ENCODE measurements around a stretch of chr6.

DNA sequence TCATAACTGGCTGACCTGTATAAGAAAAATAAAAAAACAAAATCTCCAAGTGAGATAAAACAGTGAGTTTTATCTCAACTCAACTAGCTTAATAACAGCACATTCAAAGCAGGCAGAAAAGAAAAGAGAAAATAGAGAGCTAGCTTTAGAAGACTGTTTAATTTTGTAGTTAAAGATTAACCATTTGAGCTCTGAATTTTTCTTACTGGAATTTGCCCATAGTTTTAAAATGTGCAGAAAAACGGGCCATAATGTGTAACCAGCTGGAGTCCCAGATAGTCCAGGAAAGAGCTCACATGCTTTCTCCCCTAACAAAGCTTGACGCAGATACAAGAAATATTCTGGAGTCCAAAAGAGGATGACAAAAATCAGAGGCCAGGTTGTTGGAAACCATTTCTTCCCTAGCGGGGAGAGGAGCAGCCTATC, 15.9 kb downstream of the TTK start:
- RRBS = no CpG with 5 or more reads among the region's 3 CpGs

DNA sequence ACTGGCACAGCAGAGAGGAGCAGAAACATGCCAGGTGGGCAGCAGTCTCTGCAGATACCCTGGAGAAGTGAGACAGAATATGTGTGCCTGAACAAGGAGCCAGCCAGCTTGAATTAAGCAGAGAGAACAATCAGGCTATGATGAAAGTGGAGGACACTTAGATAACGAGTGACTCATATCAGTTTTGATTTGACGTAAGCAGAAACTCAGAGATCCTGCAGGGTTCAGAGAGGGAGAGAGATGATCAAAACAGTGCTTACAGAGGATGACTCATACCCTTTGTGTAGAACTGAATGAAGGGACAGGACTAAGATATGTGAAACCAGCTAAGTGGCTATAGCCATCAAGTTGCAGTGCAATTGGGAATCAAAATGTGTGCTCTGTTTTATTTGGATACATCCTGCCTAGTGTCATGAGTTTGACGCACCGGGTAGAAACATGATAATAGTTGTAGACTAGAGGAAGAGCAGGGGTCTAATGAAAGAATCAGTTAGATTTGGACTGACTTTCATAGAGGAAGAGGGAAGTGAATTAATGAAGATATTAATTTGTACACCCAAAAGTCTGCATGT, 300.6 kb downstream of the TENT5A start:
- RRBS = no CpG with 5 or more reads among the region's 4 CpGs

GRCh38 chr6:83197091-83197759, 4.1 kb downstream of the RWDD2A start:
- RRBS = no CpG with 5 or more reads among the region's 7 CpGs

- RRBS = no CpG with 5 or more reads among the region's 9 CpGs
Measured at GRCh38 chr6:83291636-83292237, 98.6 kb downstream of the RWDD2A start.

- RRBS = no CpG with 5 or more reads among the region's 4 CpGs
Measured at GRCh38 chr6:85405150-85405944, 44.5 kb upstream of the NT5E start.

DNA sequence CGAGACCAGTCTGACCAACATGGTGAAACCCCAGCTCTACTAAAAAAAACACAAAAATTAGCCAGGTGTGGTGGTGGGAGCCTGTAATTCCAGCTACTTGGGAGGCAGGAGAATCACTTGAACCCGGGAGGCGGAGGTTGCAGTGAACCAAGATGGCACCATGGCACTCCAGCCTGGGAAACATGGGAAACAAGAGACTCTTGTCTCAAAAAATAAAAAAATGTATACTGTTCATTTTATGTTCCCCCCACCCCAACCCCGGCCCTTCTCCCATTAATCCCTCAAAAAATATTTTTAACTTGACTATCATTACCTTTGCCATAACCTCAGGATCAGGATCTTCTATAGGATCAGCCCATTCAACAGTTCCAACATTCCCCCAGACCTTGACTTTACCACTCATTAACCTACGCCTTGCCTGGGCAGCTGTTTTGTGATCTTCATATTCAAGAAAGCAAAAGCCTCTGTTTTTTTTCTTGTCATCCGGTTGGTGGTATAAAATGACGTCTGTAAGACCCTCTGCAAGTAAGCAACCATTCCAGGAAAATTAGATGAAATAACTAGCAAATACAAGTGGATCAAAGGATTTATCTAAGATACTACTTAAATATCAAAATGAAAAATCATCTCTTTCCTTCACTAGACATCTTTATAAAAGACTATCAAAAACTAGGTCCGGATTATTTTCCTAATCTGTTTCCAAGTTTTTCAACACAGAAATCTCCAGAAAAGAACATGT, 20.3 kb downstream of the SYNCRIP start:
- RRBS = no CpG with 5 or more reads among the region's 8 CpGs

DNA sequence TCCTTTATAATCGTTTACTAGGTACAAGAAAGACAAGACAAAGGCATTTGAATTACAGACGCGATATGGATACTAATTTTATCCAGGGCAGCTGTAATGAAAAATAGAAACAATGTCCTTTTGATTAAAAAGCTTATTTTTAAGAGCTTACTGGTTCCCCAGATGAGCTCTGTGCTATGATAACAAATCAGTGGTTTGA, 1.6 kb upstream of the SYNCRIP start:
- RRBS = no CpG with 5 or more reads among the region's 3 CpGs

GRCh38 chr6:85678813-85679646, 36.3 kb upstream of the SYNCRIP start:
- RRBS = 5% methylated on average over 12 of the region's 68 CpGs

- RRBS = no CpG with 5 or more reads among the region's 2 CpGs
Measured at GRCh38 chr6:86293025-86293429, 644.3 kb upstream of the HTR1E start.

DNA sequence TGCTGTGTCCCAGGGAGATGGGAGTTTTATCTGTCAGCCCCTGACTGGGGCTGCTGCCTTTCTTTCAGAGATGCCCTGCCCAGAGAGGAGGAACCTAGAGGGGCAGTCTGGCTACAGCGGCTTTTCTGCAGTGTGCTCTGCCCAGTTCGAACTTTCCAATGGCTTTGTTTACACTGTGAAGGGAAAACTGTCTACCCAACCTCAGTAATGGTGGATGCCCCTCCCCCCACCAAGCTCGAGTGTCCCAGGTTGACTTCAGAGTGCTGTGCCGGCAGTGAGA, 630.9 kb upstream of the HTR1E start:
- RRBS = no CpG with 5 or more reads among the region's 4 CpGs

GRCh38 chr6:87155831-87156832, 767 bp downstream of the ZNF292 start:
- RRBS = no CpG with 5 or more reads among the region's 45 CpGs

DNA sequence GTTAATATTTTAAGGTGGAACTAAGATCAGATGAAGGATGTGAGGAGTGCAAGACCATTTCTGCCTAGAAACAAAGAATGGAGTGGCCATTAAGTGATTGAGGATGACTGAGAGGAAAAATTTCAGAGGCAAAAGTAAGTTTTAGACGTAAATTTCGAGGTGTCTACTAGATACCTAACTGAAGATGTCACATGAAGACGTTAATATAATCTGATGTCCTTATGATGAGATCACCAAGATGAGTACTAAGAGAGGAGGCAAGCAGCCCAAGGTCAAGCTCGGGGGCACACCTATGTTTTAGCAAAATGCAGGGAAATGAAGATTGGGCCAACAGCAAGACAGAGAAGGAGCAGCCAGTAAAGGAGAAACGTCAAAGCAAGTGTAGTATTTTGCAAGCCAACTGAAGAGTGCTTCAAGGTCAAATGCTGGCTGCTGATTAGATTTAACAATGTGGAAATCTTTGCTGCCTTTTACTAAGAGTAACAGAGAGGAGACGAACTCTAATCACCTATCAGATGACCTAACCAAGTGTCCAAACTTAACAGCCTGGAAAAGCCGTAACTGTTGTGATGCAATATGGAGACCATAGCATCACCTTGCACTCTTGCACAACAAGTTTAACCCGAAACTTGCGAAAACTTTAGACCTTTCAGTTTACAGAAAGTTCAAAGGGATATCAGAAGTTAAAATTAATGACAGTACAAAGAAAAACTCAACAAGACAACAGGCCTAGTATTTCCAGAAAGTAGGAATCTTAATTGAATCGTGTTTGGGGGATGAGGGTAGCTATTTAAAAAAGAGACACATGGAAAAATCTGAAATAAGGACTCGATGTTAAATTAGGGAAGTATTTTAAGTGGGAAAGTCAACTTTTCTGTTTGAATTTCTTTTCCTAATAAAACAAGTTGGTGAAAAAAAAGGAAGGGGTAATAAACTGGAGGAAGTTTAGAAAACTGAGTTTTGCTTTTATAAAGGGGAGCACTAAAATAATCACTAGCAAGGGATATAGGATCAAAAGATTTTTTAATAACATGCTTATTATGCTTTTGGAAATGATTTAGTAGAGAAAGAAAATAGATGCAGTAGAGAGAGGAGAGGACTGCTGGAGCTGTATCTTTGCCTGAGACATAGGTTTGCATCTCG, 30.4 kb downstream of the AKIRIN2 start:
- RRBS = no CpG with 5 or more reads among the region's 12 CpGs

GRCh38 chr6:87730215-87730811, 28.3 kb upstream of the AKIRIN2 start:
- RRBS = no CpG with 5 or more reads among the region's 4 CpGs

- RRBS = no CpG with 5 or more reads among the region's 11 CpGs
Measured at GRCh38 chr6:88141472-88142420, 24.4 kb downstream of the CNR1 start.

DNA sequence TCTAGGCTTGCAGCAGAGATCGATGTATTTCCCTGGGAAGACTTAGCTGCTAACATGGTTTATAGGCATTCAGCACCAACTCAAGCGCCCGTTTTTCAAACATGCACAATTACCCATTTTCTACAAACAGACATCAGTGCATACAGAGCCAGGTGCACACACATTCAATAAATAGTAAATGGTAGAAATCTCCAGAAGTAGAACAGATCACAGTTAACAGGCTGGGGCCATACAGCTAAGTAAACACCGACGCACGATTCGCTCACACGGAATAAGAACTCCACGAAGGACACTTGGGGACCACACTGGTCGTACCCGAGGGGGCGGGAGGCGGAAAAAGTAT, 744 bp downstream of the CNR1 start:
- RRBS = no CpG with 5 or more reads among the region's 13 CpGs

DNA sequence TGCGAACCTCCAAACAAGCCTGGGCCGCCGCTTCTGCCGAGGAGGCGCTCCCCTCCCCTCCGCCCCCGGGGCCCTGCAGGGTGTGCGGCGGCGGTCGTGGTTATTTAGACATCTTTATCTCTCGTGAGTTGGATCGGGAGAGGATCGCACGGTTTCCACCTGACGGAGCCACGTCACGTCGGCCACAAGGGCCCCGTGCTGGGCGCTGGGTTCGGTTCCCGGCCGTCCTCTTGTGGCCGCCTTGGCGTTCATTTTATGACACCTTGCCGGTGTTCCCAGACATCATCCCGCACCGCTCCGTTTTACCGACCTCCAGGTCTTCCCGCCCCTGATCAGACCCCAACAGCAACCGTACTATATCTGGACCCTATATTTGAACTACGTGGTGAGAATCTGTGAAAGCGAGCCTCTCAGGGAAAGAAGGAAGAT, 1.3 kb upstream of the CNR1 start:
- RRBS = 10% methylated on average over 5 of the region's 35 CpGs

- RRBS = no CpG with 5 or more reads among the region's 1 CpG
Measured at GRCh38 chr6:88178141-88178471, 12.0 kb upstream of the CNR1 start.

- RRBS = no CpG with 5 or more reads among the region's 3 CpGs
Measured at GRCh38 chr6:88365226-88365688, 199.1 kb upstream of the CNR1 start.

Measured in islet of Langerhans (tissue), 1 donor.